Trachea (tissue), 1 donor: ENCODE measurements around a stretch of chr1.

DNA sequence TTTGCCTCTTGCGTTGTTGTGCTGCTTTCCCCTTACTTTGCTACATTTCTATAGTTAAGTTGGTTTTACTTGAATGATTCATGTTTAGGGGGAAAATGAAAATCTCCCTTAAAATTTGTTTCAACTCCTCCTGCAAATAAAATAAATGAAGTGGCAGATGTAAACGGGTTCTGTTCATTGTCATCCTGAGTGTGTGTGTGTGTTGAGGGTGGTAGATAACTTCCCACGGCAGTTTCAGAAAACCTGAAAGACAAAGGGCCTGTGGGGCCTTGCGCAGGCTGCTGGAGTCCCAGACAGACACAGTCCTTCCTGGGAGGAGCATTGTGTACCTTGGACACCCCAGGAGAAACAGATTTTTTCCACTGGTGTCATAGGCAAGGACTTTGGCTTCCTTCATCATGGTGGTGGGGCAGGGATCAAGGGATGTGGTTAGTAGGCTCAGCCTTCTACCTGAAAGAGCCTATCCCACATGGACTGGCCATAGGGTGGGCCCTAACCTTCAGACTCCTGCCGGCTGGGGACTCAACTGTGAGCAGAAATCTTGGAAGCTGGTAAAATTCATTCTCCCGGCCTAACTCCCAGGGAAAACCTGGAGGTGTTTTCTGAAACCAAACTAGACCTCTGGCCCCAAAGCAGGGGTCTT lies 853 bp upstream of the SH3D21 start:
- PRO-cap: no peak

GRCh38 chr1:36349202-36350361 lies 26.1 kb upstream of the EVA1B start:
- PRO-cap: unidirectional peak, plus-strand start at chr1:36350174

DNA sequence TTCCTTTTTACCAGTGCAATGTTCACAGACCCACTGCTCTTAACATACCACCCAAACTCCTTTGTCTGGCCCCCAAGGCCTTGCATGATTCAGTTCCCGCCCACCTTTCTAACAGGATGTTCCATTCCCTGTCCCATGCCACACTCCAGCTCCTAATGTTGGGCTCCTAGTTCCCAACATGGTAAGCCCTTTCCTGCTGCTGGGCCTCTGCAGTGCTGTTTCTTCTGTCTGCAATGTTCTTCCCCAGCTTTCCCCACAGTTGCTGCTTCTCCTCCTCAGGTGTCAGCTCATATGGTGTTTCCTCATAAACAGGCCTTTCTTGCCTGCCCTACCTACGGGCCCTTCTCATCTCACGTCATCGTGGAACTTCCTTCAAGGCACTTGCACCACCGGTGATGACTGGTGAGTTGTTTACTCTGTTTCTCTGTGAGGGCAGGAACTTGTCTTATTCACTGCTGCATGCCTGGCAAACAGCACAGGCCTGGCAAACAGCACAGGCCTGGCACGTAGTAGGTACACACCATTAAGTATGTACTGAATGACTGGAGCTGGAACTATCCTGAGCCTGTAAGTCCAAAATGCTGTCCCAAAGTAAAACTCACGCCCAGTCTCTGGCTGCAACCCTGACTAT lies 25.9 kb downstream of the STK40 start:
- PRO-cap: no peak

DNA sequence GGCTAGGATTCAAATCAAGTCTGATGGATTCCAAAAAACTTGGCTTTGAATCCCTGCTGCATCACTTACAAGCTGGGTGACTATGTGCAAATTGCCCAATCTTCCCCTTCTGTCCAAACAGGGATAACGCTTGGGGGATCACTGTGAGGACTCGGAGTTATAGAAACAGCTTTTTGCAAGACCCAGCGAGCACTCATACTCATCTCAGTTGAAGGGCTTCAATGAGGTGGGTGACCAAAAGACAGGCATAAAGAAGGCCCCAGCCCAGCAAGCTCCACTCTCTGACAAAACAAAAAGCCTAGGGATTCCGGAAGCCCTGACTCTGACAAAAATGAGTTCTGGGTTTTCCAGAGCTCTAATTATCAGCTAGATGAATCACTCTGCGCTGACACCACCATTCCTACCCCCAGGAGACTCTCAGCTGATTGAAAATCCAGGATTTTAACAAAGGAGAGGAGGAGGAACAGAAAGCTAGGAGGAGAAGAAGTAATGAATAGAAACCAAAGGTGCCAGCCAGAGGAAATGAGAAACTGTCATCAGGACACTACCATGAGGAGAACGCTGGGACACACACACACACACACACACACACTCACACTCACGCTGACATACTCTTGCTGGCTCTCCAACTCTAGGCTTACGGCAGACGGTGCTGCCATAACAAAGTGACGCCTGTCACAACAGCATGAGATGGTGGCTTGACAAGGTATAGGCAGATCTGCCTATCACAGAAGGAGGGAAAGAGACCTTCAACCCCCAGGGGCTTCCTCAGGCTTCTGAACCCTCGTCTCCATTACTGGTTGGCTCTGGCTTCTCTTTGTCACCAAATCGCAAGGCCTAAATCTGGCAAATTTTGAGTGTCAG lies 1.7 kb upstream of the STK40 start:
- PRO-cap: no peak

DNA sequence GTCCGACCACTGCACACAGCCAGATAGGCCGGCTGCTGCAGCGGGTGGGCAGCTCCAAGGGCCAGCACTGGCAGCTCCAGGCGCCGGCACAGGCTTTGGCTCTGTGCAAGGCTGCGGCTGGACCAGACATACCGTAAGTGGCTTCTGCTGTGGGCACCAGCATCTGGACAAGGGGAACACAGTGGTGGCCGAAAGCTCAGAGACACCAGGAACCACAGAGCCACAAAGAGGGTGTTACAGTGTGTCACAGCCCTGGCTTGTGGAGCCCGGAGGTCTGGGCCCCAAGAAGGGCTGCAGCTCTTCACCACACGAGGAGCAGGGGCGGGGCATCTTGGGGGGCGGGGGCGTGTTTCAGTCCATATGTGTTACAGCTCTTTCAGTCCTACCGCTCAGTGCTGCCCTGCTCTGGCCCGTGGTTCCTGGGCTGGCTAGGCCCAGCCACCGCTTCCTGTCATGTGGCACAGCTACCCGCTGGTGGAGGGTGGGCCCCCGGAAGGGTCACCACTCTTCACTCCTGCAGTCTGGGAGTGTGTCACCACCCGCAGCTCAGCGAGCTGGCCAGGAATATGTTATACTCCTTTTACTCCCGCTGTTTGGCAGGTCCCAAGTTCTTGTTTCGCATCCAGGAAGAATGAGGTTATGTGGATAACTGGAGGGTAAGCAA lies 3.2 kb upstream of the LSM10 start:
- PRO-cap: no peak

DNA sequence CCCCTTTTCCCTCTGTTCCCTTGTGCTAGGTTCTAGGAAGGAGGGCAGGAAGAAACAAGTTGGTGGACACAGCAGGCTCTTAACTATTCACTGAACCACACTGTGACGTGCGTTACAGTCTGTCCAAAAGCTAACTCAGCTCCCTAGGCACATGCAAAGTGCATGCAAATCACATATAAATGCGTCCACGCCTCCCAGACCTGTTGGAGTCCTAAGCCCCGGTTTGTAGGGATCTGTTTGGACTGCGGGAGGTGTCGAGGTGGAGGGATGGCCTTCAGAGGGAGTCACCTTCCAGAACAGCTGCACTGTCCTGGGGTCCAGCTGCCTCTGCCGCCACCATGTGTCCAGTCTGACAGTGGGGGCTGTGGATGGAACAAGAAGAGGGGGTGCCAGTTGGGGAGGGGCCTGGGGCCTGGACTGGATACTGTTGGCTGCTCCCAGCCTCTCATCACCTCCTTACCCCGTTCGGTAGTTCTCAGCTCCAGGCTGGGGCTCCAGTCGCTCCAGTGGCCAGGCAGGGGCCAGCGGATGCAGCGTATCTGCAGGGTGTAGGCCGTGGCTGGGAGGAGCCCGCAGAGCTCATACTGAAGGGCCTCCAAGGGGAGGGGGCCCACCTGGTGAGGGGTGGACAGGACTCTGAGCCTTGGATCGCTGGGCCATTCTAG lies 7.7 kb upstream of the MRPS15 start:
- PRO-cap: no peak

DNA sequence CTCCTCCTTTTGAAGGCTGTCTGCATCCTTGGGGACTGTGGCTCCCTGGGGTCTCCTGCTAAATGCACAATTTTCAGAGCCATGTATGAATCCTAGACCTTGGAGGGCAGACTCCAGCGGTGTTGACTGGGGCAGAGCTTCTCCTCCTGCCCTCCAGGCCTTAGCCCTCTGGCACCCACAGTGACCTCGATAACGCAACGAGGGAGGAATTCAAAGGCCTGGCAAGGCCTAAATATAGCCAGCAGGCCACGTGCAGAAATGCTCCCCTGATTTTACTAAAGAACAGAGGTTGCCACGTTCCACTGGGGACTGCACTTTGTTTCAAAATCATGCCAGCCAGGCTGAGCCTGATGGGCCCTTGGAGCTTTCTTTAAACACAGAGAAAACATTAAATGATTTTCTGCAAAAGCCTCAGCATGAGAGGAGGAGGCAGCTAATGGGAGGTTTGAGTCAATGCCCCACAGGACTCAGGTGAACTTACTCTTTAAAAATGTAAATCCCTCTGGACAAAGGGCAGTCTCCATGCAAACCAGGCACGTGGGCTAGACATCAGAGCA lies 28.1 kb downstream of the GRIK3 start:
- PRO-cap: no peak

DNA sequence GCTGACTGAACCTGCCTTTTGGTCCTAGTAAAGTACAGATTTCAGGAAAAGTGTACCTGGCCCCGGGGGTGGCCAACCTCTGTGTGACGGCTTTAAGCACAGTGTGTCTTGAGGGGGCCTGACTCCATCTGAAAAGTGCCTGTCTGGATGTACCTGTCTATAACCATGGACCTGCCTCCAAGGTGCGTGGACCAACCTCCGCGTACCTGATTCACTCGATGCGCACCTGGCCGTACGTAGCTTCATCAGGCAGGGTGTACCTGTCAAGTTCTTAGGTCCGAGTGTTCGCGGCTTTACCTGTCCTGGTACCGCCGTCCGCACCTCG lies 480 bp upstream of the ZC3H12A start:
- PRO-cap: no peak

- PRO-cap: bidirectional peak, plus-strand start at chr1:37486312, minus-strand start at chr1:37486246
Observed at GRCh38 chr1:37485963-37486543, 11.7 kb downstream of the ZC3H12A start.

DNA sequence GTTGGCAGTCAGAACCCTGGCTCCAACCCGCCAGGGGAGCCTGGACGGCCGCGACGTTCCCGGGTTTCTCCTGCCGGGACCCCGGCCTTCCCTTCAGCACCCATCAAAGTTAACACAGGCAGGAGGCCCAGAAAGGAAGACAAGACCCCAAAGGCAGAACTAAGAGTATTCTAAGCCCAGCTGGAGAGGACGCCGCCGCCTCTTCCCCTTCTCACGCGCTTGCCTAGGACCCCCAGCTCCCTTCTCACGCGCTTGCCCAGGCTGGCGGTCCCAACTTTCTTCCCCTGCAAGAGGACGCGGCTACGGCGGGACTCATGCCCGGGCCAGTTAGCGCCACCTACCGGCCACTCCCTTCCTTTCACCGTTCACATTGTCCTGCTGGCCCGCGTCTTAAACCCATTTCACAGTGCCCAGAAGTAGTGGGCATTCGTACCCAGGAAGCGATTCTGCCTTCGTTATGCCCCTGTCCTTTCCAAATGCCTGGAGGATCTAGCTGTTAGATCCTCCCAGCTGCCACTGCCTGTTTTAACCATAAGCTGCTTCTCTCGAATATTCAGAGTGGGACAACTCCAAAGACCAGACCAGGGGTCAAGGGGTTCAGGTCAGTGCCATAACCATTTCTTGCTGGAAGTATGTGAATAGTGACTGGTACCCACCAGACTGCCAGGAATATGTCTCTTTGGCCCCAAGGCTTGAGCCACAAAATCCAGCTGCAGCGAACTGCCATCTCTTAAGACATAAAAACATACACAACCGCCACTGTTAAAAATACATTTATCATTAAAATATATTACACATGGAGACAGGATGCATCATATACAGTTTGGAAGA lies 763 bp upstream of the MTF1 start:
- PRO-cap: unidirectional peak, minus-strand start at position 286 of the sequence

GRCh38 chr1:37925989-37926847 lies 20.6 kb downstream of the INPP5B start:
- PRO-cap: no peak

DNA sequence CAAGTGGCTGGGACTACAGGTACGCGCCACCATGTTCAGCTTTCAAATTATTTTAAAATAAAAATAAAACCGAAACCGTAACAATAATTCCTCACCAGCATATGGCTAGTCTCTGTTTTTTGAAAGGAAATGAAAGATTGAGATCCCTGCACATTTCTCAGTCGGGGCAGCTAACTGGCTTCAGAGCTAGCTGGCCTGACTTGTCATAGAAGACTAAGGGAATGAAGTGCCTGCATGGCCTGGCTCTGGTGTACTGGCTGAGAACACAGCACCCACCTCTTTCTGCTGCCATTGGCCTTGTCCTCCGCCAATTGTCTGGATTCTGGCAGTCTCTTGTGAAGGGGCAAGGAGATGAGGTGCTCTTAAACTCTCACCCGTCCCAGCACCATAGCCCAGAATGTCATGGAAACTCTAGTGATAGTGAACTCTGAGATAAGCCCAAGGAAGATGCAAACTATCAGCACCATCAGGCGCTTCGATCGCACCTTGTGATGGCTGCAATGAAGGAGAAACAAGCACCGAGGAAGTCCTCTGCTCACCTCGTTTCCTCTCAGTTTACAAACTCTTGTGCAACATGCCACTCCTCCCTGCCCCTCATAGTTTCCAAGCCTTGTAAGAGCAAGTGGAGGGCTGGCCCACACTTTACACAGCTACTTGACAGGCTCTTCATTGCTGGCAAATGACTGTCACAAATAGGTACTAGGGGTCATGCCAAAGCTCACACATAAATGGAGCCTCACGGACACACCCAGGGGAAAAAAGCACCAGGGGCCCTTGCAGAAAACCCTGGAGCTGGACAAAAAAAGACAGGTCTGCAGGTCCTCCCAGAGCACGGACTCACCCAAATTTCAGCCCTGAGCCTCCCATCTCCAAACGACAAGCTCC lies 16.4 kb downstream of the INPP5B start:
- PRO-cap: no peak

DNA sequence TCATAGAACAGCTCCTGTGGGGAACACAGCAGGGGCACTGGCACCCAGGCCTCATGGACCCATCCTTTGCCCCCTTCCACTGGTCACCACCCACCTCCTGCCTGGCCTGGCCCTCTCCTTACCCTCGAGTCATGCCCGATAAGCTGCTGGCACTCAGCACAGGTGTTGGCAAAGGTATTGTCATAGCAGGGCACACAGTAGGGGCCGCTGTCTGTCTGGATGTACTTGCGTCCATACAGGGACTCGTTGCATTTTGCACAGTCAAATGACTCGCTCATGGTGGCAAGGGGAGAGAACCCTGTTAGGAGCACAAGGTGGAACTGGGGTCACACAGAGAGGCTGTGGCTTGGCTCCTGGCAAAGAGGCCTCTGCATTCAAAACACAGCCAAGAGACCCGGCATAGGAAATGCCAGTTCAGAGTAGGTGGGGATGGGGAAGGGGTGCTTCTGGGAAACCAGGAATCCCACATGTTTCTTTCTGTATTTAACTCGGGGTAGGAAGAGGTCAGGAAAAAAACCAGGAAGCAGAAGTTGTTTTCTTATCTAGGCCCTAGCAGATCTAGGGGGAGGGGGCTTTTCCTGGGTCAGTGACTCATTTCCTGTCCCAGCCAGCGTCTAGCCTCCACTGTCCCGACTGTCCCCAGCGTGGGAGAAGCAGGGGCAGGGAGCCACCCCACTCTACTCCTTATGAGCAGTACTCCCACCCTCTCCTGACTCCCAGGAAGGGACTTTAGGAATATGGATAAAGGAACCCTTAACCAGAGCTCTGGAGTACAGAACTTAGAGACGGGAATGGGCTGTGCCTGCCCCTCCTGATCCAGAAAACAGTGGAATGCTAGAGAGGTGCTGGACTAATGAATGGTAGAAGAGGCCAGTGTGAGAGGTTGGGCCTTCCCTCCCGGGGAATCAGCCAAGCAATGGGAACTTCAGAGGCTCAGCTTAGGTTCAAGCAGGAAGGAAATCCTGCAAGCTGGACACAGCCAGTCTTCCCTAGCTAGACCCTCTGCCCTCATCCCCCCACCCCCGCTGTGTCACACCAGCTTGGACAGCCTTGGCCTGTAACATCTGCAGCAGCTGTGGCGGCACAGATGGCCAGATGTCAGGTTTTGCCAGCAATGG lies 5.8 kb downstream of the FHL3 start:
- PRO-cap: unidirectional peak, plus-strand start at position 642 of the sequence; unidirectional peak, minus-strand start at position 828 of the sequence

- PRO-cap: no peak
Observed at GRCh38 chr1:38003618-38003974, 1.7 kb downstream of the FHL3 start.

DNA sequence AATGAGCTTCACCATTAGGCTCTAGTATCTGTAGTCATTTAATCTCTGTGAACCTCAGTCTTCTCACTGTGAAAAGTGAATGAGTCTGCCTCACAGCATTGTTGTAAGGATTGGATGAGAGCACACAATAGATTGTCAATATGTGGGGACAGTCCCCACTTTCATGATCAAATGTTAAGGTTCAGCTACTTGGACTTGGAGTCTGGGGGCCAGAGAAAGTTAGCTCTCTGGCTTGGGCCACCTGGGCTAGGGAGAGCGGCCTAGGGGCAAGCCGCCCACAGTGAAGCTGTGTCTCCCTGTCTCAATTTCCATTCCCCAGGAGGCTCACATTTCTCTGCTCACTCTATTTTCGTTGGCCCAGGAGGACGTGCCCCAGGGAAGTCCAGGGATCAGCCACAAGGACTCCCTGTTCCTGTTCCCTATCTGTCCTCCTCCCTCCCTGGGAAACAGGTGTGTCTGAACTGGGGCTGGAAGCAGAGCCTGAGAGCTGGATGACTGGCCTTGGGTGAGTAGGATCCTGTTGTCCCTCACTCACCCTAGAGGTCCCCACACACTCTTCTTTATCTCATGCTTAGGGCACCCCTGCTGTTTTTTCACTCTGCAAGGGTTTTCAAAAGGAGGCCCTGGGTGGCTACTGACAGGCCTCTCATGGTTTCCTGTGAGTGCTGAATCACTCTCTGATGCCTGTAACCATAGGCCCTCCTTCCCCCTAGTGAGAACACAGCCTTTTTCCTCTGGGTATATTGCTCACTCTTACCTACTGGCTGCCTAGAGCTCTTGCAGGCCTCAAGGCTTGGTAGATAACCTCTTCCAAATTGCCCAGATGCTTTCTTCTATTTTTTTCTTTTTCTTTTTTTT lies 3.5 kb upstream of the UTP11 start:
- PRO-cap: no peak

- PRO-cap: no peak
Observed at GRCh38 chr1:38145344-38145687, 98.7 kb upstream of the POU3F1 start.

DNA sequence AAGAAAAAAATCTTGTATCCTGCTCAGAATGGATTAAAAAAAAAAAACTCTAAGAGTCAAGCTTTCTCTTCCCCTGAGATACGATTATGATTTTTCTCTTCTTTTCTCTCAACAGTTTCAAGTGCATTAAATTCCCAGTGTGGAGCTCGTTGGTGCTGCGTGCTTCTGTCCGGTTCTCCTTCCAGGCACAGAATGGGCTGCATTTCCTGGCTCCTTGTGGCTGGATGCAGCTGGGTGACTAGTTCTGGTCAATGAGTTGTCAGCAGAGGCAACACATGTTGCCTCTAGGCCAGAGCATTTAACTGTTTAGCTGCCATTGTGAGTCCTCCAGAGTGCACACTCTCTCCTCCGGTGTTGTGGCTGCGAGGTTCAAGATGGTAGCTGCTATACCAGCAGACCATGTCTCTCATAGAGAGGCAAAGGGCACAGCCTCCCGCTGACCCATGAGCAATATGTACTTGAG lies 312.9 kb downstream of the RRAGC start:
- PRO-cap: no peak

DNA sequence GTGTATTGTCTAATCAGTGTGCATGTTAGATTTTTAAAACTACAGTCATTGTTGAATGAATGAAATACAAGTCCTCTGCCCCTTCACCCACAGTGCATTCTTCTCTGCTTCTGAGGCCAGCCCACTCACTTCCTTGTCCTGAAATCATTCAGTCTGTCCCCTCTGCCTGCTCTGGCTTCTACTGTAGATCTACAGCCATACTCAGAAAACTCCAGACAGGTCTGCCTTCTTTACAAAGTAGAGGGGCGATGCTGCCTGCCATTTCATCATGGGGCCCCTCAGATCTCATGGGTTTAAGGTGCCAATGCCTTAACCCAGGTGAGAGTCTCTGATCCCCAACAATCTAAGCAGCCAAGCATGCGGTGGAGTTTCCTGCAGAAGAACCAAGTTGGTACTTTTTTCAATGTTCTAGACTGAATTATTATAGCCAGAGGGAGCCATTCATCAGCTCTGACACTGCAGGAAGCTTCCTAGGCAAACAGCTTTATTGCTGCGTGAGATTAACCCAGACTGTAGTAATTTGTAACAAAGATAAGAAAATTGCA lies 135.6 kb downstream of the RRAGC start:
- PRO-cap: no peak

DNA sequence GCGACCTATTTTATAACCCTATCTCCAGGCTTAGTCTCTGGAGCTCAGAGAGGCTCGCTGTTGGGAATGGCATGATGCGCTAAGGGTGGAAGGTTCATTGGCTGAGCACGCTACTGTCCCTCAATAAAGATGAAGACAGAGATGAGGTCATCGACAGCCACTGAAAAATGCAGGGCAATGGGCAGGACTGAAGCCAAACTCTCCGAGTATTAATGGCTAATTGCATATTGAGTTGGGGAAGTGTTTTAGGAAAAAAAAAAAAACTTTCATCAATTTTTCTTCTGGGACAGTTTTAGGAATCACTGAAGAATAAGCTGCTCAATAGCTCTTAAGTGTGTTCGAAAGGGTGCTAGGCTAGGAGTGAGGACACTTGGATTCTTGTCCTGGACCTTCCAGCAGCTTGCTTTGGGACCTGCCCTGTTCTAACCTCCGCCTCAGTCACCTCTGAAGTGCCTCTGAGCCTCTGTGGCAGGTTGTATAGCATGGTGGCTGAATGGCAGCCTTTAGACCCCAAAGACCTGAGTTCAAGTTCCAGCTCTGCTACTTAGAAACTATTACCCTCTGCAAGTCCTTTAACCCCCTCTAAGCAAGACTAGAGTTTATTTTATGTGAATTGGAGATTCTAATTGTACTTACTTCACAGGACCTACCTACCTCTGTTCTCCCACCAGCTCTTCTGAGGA lies 81.7 kb downstream of the RRAGC start:
- PRO-cap: no peak

DNA sequence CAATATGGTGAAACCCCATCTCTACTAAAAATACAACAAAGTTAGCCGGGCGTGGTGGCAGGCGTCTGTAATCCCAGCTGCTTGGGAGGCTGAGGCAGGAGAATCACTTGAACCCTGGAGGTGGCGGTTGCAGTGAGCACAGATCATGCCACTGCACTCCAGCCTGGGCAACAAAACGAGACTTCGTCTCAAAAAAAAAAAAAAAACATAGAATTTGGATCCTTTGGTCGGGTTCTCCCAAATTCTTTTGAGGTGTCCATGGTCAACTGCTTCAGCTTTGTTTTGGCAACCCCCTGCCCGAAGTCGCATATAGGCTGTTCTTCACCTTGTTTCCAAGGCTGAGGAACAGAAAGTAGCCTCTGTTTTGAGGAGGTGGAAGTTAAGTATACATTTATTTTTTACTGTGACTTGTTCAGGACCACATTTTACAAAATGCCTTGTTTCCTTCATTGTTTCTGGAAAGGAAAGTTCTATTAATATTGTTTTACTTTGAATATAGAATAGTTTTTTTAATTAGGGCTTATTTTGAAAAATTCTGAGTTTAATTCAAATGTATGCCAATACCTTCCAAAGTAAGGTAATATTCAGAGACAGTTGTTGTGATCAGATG lies 14.1 kb downstream of the AKIRIN1 start:
- PRO-cap: no peak